Mammary epithelial cell (primary cell): ENCODE measurements around the gene SLC38A1.

DNA sequence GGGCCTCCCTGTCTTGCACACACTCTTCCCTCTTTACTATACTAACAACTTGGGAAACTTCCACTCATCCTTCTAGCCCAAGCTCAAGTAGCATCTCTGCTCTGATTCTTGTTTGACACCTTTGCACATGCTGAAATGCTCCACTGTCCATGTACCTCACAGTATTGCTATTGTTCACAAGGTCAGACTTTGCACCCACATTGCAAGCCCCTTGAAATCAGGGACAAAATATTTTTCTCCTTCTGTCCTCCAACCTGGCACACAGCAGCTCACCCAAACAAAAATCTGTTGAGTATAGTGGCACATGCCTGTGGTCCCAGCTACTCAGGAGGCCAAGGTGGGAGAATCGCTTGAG lies 39.7 kb downstream of the PRICKLE1 start:
- CAGE, long polyA plus RNA = no peak
- RRBS = no CpG with 5 or more reads among the region's 1 CpG

DNA sequence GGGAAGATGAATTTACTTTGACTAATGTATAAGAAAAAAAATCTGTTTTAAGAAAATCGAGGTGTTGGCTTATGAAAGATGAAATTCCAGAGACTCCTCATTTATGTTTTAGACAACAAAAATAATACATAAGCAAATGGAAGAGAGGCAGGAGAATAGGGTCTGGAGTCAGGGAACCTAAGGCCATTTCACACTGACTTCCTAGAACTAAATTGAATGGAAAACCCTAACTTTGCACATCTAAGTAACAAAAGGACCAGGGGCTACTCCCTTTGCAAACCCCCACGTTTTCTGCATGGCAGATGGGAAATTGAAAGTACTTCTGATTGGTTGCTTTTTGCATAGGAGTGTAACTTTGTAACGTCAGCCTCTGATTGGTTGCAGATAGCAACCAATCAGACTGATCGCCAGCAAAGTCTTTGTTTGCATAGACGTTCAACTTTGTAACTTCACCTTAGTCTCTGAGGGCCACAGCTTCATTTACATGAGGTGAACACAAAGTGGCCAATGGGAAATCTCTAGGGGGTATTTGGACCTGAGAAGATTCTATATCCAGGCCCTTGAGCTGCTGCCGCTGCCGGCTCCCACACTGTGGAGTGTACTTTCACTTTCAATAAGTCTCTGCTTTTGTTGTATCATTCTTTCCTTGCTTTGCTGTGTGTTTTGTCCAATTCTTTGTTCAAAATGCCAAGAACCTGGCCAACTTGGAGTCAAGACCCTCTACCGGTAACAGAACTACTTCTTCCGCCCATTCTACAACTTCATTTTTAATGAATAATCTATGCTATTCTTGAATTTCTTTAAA lies 102.4 kb upstream of the PRICKLE1 start:
- CAGE, long polyA plus RNA = no peak
- RRBS = no CpG with 5 or more reads among the region's 9 CpGs

DNA sequence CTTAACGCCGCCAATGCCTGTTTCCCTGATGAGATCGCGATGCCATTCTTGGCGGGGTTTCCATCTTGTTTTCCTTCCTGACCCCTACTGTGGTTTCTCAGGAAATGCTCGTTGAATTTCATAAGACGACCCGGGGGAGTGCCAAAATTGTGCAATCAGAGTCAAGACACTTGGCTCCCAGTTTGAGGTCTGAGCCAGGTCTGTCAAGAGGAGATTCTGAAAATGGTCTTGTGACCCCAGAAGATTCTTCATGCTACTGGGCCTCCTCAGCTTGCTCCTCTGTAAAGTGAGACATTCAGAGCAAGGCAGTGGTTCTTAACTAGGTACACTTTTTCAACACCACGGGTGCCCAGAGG lies 107.3 kb upstream of the PRICKLE1 start:
- CAGE, long polyA plus RNA = no peak
- RRBS = no CpG with 5 or more reads among the region's 9 CpGs

DNA sequence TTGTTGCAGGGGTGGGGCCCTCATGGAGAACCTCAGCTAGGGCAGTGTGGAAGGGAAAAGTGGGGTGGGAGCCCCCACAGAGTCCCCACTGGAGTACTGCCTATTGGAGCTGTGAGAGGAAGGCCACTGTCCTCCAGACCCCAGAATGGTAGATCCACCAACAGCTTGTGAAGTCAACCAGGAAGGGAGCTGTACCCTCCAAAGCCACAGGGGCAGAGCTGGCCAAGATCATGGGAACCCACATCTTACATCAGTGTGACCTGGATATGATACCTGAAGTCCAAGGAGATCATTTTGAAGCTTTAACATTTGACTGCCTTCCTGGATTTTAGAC lies 466.7 kb downstream of the ADAMTS20 start:
- CAGE, long polyA plus RNA = no peak

DNA sequence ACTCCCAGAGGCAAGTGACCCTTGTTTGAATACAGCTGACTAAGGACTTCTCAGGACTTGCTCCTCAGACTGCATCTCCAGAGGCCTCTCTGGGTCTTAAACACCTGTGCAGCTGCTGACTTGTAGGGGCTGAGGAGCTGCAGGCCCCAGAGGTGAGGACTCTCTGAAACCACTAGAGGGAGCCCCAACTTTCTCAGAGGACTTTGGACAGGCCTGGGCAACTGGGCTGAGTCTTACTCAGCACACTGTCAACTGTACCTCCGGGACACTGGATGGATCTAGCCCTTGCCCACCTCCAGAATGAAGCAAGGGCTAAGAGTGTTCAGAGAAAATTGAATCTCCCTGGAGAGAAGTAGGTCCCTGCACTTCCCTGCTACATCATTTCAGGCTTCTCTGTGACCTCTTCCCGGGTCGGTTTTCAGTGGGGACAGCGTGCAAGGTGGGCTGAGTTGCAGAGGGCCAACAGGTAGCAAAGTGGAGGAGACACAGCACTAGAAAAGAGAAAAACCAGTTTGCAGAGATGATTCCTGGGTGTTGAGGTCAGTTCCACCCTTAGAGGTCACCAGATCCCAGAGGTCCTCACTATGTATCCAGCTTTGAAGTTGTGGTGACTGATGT lies 164.6 kb downstream of the TMEM117 start:
- CAGE, long polyA plus RNA = no peak
- RRBS = no CpG with 5 or more reads among the region's 4 CpGs

DNA sequence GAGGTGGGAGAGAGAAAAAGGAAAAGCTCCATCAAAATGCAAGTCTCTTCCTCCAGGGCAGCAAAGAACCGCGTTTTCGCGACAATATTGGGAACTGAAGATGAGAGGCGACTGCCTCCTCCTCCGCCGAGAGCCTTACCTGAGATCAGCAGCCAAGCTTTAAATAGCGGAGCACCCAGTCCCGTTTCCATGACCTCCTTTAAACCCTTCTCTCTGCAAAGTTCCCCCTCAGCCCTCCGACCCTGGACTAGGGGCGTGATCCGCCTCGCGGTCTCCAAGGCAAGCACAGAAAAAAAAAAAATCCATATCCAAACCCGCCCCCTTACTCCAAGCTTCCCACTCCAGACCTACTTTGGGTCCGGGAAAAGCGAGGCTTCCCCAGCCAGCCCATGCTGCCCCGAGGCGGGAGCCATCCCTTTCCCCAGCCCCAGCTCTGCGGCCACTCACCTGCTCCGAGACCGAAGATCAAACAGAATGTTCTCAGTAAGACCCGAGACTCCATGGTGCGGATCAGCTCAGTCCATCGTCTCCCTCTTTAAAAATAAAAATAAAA lies 671 bp downstream of the NELL2 start:
- CAGE, long polyA plus RNA = no peak
- RRBS = no CpG with 5 or more reads among the region's 25 CpGs

- CAGE, long polyA plus RNA = no peak
- RRBS = no CpG with 5 or more reads among the region's 5 CpGs
Observed at GRCh38 chr12:45217018-45217393, 1.1 kb downstream of the ANO6 start.

GRCh38 chr12:45260003-45260611 lies 44.2 kb downstream of the ANO6 start:
- CAGE, long polyA plus RNA = no peak
- RRBS = no CpG with 5 or more reads among the region's 3 CpGs

GRCh38 chr12:45289956-45290706 lies 74.2 kb downstream of the ANO6 start:
- CAGE, long polyA plus RNA = no peak
- RRBS = no CpG with 5 or more reads among the region's 2 CpGs

DNA sequence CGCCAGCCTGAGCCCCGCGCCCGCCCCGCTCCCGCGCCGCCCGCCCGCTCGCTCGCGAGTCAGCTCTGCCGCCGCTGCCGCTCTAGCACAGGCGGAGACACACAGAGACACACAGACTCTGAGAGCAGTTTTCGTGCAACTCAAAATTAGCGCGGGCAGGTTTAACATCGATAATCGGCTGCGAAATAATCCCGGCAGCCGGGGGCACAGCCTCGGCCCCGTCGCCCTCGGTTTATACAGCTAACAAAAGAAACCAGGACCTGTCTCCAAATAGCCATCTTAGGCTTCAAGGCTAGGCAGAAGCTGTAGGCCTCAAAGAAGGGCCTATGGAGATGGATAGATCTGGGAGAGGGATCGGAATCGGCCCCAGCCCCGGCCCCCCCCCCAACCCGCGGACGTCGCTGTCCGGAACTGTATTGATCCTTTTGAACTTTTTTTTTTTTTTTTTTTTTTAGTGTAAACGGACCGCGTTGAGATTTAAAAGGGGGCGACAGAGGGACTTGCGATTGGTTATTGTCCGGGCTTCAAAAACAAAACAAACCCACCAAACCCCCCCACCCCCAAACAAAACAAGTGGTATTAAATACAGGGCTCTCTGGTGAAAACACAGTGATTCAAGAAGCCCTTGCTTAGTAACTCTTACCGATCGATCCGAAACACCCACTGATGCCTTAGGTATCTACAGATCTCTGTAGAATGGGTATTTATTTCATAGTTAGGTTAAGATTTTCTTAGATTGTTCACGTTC lies 1.1 kb downstream of the ARID2 start:
- CAGE, long polyA plus RNA = no peak
- RRBS = 13% methylated on average over 1 of the region's 47 CpGs

GRCh38 chr12:45732170-45732630 lies 2.7 kb downstream of the ARID2 start:
- CAGE, long polyA plus RNA = no peak
- RRBS = no CpG with 5 or more reads among the region's 5 CpGs

DNA sequence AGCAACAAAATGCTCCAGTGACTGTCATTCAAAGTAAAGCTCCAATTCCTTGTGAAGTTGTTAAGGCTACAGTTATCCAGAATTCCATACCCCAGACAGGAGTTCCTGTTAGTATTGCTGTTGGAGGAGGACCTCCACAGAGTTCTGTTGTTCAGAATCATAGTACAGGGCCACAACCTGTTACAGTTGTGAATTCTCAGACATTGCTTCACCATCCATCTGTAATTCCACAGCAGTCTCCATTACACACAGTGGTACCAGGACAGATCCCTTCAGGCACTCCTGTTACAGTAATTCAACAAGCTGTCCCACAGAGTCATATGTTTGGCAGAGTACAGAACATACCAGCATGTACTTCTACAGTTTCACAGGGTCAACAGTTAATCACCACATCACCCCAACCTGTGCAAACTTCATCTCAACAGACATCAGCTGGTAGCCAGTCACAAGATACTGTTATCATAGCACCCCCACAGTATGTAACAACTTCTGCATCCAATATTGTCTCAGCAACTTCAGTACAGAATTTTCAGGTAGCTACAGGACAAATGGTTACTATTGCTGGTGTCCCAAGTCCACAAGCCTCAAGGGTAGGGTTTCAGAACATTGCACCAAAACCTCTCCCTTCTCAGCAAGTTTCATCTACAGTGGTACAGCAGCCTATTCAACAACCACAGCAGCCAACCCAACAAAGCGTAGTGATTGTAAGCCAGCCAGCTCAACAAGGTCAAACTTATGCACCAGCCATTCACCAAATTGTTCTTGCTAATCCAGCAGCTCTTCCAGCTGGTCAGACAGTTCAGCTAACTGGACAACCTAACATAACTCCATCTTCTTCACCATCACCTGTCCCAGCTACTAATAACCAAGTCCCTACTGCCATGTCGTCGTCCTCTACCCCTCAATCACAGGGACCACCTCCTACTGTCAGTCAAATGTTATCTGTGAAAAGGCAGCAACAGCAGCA lies 121.0 kb downstream of the ARID2 start:
- CAGE, long polyA plus RNA = no peak
- RRBS = no CpG with 5 or more reads among the region's 3 CpGs

DNA sequence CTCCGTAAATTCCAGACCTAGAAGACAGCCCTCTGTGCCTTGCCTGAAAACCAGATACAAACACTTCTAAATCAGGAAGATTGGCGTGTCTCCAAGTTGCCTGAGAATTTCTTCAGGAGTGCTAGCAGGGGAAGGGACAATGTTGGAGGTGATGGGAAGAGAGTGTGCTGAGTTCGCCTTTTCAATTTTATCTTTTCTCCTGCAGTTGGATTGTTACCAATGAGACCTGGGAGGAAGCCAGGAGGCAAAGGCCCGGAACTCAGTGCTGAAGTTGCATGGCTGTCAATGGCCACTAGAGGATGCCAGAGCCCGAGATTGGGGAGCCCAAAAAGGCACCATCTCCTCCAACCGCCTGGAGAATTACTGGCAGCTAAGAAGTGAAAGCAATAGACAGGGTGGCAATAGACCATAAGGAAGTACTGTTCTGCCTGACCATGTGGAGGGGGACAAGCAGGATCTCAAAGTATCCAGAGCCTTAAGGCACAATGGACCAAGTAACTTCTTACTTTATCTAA lies 81.7 kb upstream of the SCAF11 start:
- CAGE, long polyA plus RNA = no peak
- RRBS = no CpG with 5 or more reads among the region's 6 CpGs

- CAGE, long polyA plus RNA = no peak
- RRBS = no CpG with 5 or more reads among the region's 4 CpGs
Observed at GRCh38 chr12:46188132-46188886, 80.5 kb downstream of the SLC38A1 start.

DNA sequence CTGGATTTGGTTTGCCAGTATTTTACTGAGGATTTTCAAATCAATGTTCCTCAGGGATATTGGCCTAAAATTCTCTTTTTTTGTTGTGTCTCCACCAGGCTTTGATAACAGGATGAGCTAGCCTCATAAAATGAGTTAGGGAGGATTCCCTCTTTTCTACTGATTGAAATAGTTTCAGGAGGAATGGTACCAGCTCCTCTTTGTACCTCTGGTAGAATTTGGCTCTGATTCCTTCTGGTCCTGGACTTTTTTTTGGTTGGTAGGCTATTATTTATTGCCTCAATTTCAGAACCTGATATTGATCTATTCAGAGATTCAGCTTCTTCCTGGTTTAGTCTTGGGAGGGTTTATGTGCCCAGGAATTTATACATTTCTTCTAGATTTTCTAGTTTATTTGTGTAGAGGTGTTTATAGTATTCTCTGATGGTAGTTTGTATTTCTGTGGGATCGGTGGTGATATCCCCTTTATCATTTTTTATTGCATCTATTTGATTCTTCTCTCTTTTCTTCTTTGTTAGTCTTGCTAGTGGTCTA lies 76.5 kb downstream of the SLC38A1 start:
- CAGE, long polyA plus RNA = no peak
- RRBS = no CpG with 5 or more reads among the region's 1 CpG

DNA sequence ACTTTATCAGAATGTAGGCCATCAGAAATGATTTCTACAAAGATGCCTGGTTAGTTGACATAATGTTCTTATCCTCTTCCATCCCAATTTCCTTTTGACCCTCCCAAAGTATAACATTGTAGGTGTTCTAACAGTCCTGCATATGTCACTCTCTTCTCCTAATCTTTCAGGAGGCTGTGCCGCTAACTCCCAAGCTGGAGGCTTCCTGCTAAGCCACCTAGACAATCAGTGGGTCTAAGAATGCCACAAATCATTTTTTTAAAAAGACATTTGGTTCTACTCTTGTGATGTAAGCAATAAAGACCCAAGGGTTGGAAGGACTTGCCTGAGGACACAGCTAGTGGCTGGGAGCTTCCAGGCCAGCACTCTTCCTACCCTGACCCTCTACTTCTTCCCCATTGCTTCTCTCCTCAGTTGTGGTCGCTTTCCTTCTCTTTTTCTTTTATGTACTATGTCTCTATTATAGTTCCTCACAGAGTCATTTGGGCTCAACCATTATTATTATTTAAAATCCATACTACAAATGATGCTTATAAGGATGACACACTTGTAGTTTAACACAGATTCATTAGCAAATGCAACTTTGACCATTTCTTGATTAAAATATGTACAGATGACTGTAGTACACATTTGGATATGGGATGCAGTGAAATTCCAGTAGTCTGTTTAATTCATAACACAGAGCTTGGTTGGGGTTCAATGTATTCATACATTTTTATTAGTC lies 30.3 kb downstream of the SLC38A1 start:
- CAGE, long polyA plus RNA = no peak
- RRBS = no CpG with 5 or more reads among the region's 2 CpGs

- CAGE, long polyA plus RNA = no peak
- RRBS = 0% methylated on average over 3 of the region's 3 CpGs
Observed at GRCh38 chr12:46268046-46268094, 973 bp downstream of the SLC38A1 start.

- CAGE, long polyA plus RNA = no peak
- RRBS = 3% methylated on average over 16 of the region's 63 CpGs
Observed at GRCh38 chr12:46268574-46269277, at the start of gene SLC38A1. TSS of gene SLC38A1 (minus strand) at chr12:46269043.

- CAGE, long polyA plus RNA = no peak
- RRBS = no CpG with 5 or more reads among the region's 4 CpGs
Observed at GRCh38 chr12:46360437-46361372, 11.9 kb downstream of the SLC38A2 start.

DNA sequence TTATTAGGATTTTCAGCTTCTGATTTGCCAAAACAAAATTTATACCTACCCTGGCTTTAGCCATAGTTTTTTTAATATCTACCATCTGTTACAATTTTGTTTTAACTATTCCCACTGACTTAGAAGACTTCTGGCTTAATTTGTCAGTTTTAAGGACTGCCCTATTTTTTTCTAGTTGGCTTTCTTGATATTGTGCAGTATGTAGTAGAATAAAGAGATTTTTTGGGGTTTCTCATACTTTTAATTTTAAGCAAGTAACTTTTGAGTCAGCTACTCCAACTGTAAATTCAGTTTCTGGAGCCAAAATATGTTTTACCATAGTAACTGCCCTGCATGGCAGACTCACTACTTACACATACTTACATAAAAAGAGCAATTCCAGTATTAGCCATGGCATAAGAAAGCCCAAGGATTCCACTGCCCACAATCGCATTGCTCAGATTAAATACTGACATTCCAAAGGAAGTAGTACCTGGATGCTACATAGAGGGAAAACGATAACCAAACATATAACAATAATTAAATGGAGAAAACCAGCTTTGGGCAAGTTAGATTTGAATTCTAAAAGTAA lies 2.3 kb downstream of the SLC38A2 start:
- CAGE, long polyA plus RNA = no peak
- RRBS = no CpG with 5 or more reads among the region's 2 CpGs